LHCN-M2 (cell line): ENCODE results near the genes CPS1 and TMEM169.

DNA sequence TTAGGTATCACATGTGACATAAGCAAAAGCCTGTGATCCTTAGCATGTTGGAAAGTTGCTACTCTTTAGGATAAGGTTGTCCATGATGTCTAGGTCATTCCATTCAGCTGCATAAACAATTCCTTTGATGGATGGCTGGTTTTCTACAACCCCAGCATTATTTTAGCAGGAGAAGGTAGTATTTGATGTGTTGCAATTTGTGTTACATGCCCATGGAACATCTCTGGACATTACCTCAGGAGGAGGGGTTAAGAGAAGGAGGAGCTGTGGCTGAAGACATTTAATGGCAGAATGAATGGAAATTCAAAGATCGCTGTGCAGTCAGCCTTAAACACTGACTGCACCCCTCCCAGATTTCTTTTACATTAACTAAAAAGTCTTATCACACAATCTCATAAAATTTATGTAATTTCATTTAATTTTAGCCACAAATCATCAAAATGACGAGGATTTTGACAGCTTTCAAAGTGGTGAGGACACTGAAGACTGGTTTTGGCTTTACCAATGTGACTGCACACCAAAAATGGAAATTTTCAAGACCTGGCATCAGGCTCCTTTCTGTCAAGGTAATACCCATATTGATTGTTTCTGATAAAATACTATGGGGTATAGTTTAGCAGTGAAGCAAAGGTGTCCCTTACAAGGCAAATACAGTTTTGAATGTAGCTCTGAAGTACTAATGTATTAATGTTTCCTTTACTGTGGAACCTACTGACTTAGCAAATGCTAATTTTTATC lies at the start of gene CPS1:
Gene CPS1 (plus strand): TSS at position 306 of the 738 bp plus-strand sequence.
- RAMPAGE, long total RNA: no peak

GRCh38 chr2:210630852-210631285 lies 74.5 kb downstream of the CPS1 start:
- RAMPAGE, long total RNA: no peak

DNA sequence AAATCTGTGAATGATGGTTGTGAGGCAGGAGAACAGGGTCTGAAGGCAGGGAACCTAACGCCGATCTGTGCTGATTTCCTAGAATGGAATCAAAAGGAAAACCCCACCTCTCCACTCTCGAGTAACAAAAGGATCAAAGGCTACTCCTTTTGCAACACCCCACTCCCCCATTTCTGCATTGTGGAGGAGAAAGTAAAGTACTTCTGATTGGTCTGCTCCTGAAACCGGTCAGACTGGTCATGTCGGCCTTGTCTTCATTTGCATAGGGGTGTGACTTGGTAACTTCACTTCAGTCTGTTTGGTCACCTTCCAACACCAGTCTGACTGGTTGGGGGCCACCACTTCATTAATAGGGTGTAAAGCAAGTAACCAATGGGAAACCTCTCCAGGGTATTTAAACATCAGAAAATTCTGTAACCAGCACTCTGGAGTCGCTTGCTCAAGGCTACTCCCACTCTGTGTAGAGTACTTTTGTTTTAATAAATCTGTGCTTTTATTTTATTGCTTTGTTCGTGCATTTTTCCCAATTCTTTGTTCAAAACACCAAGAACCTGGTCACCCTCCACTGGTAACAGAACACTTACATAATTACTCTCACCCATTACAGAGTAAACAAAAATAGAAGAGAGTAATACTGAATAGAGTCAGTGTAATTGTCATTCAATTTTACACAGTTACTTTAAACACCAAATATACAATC lies 771.8 kb downstream of the ERBB4 start:
- RAMPAGE, long total RNA: no peak

- RAMPAGE, long total RNA: no peak
Measured at GRCh38 chr2:212912633-212913190, 238.7 kb downstream of the IKZF2 start.

GRCh38 chr2:213066201-213066700 lies 85.2 kb downstream of the IKZF2 start:
- RAMPAGE, long total RNA: no peak

DNA sequence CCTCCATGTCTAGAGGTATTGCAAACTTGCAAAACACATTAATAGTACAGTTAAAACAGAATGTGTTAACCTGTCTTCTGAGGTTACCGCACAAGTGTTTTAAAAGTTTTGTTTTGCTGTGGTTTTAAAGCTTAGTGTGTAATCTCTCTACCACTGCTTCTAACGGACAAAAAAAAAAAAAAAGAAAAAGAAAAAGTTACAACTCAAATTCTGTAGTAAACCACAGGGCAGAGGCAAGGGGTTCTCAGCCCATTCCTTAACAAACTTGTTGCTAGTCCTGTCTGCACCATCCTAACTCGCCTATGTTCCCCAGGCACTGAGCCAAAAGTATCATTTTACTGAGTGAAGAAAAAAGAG lies 47.3 kb downstream of the IKZF2 start:
- RAMPAGE, long total RNA: no peak

- RAMPAGE, long total RNA: no peak
Measured at GRCh38 chr2:213132605-213133235, 18.7 kb downstream of the IKZF2 start.

- RAMPAGE, long total RNA: no peak
Measured at GRCh38 chr2:213238653-213239659, 45.3 kb upstream of the SPAG16 start.

DNA sequence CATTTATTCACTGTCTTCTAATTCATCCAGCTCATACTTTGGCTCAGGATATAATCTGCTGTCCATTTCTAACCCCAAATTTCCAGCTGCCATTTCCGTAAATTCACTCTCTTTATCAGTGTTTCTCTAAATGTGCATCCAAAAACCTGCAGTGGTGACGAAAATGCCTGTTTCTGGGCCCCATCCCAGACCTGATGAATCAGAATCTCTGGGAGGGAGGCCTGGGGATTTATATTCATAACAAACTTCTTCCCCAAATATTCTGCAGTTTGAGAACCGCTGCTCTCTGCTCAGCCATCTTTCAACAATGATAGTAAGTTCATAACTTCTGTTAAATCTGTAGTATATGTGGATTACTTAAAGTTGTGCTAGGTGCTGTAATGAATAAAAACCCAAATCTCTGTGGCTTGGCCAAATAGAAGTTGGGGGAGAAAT lies 86.7 kb downstream of the VWC2L start:
- RAMPAGE, long total RNA: no peak

GRCh38 chr2:214683467-214683951 lies 126.0 kb downstream of the BARD1 start:
- RAMPAGE, long total RNA: no peak

DNA sequence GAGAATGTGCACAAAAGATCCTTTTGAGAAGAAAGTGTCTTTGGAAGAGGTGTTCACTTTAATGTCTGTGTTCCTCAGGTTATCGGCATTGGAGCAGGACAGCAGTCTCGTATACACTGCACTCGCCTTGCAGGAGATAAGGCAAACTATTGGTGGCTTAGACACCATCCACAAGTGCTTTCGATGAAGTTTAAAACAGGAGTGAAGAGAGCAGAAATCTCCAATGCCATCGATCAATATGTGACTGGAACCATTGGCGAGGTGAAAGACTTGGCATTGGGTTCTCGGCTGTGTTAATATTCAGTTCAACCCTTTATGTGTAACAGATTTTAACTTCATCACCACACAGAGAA lies 34.8 kb downstream of the ATIC start:
- RAMPAGE, long total RNA: no peak

- RAMPAGE, long total RNA: no peak
Measured at GRCh38 chr2:215370133-215370668, 58.3 kb downstream of the ATIC start.

GRCh38 chr2:215412569-215413044 lies 23.3 kb downstream of the FN1 start:
- RAMPAGE, long total RNA: no peak

GRCh38 chr2:215434563-215435085 lies 1.2 kb downstream of the FN1 start:
- RAMPAGE, long total RNA: no peak

DNA sequence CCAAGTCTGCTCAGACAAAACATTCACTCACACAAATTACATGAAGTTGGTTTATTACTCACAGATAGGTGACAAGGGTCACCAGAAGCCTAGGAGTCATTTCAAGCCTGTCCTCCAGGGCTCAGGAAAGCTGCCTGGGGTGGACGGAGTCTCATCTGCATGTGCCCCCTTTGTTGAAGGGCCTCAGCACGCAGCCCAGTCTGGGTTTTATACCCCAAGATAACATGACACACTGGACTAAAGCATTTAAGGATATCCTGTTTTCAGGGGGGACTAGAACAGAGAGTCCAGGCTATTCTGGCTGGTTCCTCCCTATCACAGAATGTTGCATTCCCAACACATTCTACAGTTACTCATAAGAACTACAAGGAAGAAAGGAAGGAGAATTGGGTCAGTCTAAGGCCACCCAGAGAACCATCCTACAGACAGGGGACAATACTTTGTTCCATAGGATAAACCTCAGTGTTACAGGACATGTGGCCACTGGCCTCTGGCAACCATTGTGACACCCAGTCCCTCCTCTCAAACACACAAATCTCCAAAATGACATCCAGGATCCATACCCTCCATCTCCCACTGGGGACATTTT lies 164.6 kb downstream of the MREG start:
- RAMPAGE, long total RNA: no peak

- RAMPAGE, long total RNA: no peak
Measured at GRCh38 chr2:216081378-216082463, at the start of gene TMEM169. Gene TMEM169, plus strand, starts transcription at chr2:216081919.

DNA sequence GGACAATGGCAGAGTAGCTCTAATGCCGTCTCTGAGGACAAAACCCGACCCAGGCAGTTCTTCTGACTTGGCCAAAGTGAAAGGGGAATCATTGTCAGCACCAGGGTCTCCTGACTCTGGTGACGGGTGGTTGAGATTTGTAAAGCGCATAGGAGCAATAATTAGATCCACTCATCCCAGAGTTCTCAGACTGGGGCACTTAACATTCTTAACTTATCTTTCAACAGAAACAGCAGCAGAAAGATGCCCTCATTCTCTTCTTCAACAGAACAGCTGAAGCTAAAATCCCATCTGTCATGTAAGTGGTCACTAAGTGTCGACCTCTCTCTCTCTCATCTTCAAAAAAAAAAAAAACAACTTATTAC lies 34.3 kb upstream of the RPL37A start:
- RAMPAGE, long total RNA: no peak

GRCh38 chr2:216504388-216505387 lies 6.0 kb downstream of the RPL37A start:
- RAMPAGE, long total RNA: no peak

GRCh38 chr2:216507498-216508398 lies 9.1 kb downstream of the RPL37A start:
- RAMPAGE, long total RNA: no peak

GRCh38 chr2:216555123-216555500 lies 56.5 kb downstream of the RPL37A start:
- RAMPAGE, long total RNA: no peak